Umbilical cord (tissue), 2 donors: ENCODE measurements around the genes LINGO1, TBC1D2B, CHRNA5 and CTSH.

GRCh38 chr15:76964155-76964537 lies 30.8 kb upstream of the PSTPIP1 start:
- RAMPAGE, long total RNA = no peak

DNA sequence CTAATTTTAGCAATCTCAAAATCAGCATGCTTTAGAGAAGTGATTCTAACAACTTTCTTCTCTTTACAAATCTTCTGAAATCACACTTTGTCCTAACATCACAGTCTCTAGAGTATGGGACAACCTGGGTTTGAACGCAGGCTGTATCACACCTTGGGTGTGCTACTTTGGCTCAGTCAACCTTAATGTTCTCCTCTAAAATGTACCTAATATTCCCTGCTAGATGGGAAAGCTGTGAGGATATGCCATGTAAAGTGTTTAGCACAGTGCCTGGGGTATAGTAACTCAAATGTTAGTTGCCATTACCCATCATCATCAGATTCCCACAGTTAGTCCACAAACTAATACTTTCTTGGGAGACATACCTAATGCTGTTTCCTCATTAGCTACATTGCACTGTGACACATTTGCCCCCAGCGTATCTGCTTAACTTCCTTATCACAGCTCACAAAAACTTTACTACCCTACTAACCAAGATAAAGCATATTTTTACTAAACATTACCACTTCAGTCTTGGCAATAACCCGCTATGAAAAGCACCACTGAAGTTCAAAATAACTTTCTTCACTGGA lies 3.0 kb downstream of the TSPAN3 start:
- RAMPAGE, long total RNA = no peak

- RAMPAGE, long total RNA = no peak
These were observed 108.0 kb upstream of the TSPAN3 start for GRCh38 chr15:77178817-77179386.

DNA sequence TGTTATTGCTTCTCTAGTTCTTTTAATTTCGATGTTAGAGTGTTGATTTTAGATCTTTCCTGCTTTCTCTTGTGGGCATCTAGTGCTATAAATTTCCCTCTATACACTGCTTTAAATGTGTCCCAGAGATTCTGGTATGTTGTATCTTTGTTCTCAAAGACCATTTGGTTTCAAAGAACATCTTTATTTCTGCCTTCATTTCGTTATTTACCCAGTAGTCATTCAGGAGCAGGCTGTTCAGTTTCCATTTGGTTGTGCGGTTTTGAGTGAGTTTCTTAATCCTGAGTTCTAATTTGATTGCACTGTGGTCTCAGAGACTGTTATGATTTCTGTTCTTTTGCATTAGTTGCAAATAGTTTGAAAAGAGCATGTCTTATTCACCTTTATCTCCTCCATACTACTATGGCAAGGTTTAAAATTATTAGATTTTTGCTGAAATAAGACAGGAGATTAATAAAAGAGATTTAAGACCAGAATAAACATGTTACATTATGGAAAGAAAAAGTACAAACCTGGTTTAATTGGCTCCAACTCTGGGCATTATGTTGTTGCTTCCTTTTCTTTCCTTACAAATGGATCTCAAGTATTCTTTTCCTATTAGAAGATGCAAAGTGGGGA lies 133.9 kb downstream of the PEAK1 start:
- RAMPAGE, long total RNA = no peak

- RAMPAGE, long total RNA = no peak
These were observed 10.3 kb downstream of the LINGO1 start for GRCh38 chr15:77622404-77622816.

DNA sequence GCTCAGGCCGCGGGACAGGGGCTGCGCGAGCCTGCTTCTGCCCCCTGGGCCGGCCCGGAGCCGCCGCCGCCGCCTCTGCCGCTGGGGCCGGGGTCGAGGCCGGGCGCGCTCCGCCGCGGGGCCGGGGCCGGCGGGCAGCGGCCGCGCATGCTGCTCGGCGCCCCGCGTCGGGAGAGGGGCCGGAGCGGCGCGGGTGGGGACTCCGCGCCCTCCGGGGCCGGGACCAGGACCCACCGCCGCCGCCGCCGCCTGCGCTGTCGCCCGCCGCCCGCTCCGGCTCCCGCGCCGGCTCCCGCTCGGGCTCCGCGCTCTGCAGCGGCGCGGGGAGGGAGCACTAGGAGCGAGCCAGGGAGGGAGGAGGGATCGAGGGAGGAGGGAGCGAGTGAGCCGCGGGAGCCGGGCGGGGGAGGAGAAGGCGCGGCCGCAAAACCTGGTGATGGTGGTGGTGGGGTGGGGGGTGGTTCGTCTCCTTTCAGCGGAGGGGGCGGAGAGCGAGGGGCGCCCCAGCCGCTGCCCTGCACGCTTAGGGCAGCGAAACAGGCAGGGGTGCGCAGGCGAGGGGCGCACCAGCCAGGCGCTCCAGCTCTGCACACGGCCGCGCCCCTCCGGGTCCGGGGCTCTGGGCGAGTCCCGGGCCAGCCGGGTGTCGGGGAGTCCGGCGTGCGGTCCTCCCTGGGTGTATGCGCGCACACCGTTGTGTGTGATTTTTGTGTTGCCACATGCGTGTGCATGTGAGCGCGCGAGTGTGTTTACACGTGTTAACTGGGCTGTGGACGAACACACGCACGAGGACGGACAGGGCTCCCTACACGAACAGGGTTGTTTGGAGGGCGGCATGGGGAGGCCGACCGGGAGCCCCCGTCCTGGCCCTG lies at the start of gene LINGO1:
Gene LINGO1 (minus strand): TSS at position 336 of the 872 bp plus-strand sequence.
- RAMPAGE, long total RNA = no peak

DNA sequence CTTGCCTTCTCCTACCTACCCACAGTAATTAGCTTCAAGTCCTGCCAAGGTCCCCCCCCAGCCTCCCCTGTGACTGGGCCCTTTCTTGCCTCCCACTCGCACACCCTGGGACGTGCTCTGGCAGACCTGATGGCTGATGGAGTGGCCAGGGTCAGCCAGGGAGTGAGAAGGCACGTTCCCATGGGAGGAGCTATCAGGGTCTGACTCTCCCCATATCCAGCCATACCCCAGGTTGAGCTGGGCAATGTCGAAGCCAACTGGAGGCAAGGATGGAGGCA lies 136.6 kb upstream of the LINGO1 start:
- RAMPAGE, long total RNA = no peak

DNA sequence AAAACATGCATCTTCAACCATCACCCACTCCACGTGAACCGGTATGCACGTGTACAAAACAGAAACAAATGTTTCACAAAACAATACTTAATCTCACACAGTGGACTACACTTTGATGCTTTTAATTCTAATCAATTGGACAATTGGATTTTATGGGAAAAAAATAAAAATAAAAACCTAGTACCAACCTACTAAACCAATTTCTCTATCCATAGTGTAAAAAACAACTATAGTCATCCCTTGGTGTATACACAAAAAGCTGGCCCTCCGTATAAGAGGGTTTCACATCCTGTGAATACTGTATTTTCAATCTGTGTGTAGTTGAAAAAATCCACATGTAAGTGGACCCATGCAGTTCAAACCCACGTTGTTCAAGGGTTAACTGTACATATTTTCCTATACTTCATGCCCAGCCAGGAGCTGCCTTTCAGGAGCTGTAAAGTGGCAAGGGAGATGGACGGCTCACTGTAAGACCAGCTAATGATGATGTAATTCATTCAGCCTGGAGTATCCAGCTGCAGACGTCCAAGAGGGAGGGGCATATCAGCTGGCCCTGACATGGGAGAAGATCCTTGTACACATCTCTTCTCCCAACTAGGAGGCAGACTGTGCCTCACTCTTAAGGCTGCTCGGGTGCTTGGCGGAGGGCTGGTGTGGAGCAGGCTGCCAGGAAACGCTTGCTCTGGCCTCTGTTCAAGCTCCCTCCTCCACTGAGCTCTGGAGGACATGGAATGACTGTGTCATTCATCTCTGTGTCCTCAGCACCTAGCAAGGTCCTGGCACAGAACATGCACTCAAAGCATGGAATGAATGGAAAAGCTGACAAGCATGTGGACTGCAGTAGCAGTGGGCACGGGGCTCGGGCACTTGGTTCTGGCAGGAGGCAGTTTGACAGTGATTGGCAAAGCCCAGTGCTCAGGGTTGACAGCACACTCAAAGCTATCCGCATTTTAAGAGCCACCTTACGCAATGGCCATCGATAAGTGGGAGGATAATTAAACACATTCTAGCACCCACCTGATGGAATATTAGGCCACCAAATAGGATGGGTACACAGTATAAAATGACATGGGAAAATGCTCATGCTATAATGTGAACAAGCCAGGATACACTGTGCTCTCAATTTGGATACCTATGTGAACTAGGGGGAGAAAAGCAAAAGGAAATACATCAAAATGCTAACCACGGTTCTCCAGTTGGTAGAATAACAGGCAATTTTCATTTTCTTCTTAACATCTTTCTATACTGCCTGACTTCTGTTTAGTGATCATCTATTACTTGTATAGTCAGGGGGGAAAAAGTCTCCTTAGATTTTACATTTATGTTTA lies 72.5 kb downstream of the TBC1D2B start:
- RAMPAGE, long total RNA = no peak

- RAMPAGE, long total RNA = no peak
These were observed 12.0 kb downstream of the TBC1D2B start for GRCh38 chr15:78065322-78066001.

GRCh38 chr15:78076914-78078101 lies at the start of gene TBC1D2B:
TSS of gene TBC1D2B (minus strand) at chr15:78077711.
- RAMPAGE, long total RNA = no peak

- RAMPAGE, long total RNA = no peak
These were observed 24.4 kb downstream of the ACSBG1 start for GRCh38 chr15:78209778-78210479.

DNA sequence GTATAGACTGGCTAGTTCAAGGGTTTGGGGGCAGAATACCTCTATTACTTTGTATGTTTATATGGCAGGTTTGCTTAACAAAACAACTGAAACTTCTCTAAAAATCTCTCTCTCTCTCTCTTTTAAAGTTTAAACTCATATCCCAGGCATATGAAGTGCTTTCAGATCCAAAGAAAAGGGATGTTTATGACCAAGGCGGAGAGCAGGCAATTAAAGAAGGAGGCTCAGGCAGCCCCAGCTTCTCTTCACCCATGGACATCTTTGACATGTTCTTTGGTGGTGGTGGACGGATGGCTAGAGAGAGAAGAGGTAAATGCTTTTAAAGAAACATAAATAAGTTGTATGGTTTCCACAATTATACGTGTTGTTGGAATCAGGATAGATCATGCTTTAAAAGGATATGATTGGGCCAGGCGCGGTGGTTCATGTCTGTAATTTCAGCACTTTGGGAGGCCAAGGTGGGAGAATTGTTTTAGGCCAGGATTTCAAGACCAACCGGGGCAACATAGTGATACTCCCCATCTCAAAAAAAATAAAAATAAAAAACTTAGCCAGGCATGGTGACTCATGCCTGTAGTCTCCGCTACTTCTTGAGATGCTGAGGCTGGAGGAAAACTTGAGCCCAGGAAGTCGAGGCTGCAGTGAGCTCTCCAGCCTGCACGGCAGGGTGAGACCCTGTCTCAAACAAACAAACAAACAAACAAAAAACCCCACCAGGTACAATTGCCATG lies 6.2 kb downstream of the DNAJA4 start:
- RAMPAGE, long total RNA = no peak

DNA sequence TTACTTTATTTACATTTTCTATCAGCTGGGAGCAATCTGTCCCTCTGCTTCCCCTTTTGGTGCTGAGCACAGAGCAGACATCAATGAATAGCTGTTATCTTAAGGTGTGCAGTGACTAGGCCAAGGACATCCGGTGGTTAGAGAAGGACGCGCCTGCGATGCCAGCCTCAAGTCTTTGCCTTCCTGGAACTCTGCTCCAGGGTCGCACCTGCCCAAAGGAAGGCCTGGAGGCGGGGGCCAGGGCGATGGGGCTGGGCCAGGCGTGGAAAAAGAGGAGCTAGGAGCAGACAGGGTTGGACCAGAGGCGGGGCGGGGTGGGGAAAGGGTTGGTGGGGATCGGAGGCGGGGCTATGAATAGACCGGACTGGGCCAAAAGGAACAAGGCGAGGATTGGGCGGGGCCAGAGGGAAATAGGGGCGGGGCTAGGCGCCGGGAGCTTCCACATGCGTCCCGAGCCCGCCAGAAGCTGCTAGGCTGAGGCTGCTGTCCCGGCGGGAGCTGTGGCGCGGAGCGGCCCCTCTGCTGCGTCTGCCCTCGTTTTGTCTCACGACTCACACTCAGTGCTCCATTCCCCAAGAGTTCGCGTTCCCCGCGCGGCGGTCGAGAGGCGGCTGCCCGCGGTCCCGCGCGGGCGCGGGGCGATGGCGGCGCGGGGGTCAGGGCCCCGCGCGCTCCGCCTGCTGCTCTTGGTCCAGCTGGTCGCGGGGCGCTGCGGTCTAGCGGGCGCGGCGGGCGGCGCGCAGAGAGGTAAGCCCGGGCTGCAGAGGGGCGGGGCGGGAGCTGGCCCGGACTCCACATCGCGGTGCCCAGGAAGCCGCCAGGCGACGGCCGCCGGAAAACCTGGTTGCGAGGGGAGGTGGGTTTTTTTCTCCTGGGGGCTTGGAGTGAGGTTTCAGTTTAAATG lies at the start of gene CHRNA5:
Gene CHRNA5 (plus strand): TSS at position 442 of the 904 bp plus-strand sequence.
- RAMPAGE, long total RNA = no peak

- RAMPAGE, long total RNA = no peak
These were observed 10.0 kb upstream of the CHRNB4 start for GRCh38 chr15:78650966-78651400.

DNA sequence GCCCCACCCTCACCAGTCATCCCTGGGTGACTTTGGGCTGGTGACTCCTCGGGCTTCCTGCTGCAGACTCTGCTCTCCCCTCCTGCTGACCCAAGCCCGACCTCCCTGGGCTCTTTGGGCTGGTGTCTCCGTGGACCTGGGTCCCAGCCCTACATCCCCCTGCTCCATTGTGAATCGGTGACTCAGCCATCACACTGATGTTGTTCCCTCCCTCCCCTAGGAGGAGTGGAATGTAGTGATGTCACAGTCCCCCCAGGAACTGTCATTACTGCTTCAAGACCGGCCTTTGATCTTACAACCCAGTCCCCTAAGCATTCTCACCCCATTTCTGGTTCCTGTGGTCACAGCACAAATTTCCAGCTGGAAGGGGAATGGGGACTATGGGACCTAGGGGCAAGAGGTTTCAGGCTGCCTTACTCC lies 83.7 kb downstream of the ADAMTS7 start:
- RAMPAGE, long total RNA = no peak

DNA sequence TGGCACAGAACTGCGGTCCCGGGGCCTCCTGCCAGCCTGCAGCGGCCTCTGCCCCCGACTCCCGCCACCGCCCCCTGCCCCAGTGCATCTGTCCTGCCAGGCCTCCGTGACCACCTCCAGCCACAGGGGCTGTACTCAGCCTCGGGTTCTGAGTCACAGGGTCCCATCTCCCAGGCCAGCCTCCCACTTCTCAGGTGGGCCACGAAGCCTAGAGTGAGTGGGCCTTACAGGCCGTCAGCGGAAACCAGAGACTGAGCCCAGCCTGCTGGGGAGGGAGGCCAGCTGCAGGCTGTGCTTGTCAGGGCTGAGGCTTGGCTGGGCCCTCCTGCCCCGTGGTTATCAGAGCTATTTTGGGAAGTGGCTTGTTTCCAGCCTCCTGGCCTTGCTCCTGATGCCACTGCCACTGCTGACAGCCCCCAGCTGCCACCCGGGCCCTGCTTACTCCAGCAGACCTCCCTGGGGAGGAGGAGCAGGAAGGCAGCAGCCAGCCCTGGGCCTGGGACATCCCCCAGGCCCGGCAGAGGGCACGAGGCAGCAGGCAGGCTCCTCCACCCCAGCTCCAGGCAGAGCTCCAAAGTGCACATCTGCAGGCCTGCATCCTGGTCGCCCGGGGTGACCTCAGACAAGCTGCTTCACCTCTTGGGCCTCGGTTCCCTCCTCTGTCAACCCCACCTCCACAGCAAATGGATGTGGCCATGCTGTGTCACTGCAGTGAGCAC lies 51.2 kb downstream of the ADAMTS7 start:
- RAMPAGE, long total RNA = no peak

- RAMPAGE, long total RNA = no peak
These were observed 49.7 kb downstream of the ADAMTS7 start for GRCh38 chr15:78761348-78762194.

- RAMPAGE, long total RNA = no peak
These were observed 34.9 kb downstream of the CTSH start for GRCh38 chr15:78909855-78910426.

GRCh38 chr15:78925660-78927019 lies 18.7 kb downstream of the CTSH start:
- RAMPAGE, long total RNA = no peak

DNA sequence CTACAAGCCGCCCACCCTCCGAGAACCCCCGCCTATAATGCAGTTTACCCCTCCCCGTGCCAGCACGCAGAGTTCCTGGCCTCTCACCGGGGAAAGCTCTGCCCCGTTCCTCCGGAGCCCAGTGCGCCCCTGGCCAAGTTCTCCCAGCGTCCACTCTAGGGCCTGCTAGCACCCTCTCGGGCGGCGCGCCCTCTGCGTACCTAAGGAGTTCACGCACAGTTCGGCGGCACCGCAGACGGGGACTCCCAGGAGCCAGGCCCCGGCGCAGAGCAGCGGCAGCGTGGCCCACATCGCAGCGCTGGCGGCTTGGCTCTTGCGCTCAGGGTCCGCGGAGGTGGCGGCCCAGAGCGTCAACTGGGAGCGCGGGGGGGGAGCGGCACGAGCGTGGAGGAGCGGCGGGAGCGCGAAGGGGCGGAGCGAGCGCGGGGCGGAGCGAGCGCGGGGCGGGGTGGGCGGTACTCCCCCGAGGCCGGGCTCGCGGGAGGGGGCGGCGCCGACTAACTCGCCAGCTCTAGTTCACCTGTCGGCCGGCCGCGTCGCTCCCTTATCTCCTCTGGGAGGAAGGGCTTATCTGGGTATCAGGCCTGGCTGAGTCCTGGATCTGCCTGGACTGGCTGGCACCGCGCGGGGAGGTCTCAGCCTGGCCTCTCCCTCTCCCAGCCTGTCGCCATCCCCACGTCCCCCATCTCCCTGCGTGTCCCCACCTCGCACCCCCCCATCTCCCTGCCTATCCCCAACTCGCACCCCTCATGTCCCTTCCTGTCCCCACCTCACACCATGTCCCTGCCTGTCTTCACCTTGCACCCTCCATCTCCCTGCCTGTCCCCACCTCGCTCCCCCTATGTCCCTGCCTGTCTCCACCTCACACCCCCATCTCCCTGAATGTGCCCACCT lies at the start of gene CTSH:
Gene CTSH (minus strand): TSS at position 356 of the 894 bp plus-strand sequence.
- RAMPAGE, long total RNA = no peak